Cytotoxic T cell (primary cell): ENCODE measurements around the gene CRHBP.

GRCh38 chr5:75593592-75594322 is 17.5 kb upstream of the ANKDD1B start:
- PRO-cap, 2 experiments = no peak in any of the 2 experiments

DNA sequence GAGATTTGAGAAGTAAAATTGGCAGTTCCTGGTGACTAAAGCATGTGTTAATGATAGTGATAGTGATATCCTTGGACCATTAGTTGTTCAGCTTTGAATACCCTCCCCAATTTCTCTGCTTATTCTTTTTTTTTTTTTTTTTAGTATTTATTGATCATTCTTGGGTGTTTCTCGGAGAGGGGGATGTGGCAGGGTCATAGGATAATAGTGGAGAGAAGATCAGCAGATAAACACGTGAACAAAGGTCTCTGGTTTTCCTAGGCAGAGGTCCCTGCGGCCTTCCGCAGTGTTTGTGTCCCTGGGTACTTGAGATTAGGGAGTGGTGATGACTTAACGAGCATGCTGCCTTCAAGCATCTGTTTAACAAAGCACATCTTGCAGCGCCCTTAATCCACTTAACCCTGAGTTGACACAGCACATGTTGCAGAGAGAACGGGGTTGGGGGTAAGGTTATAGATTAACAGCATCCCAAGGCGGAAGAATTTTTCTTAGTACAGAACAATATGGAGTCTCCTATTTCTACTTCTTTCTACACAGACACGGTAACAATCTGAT is 469 bp upstream of the ANKDD1B start:
- PRO-cap, 2 experiments = no peak in any of the 2 experiments

- PRO-cap, 2 experiments = no peak in any of the 2 experiments
These were observed 46.5 kb downstream of the POC5 start for GRCh38 chr5:75670657-75671155.

- PRO-cap, 2 experiments = no peak in any of the 2 experiments
These were observed 61.1 kb upstream of the IQGAP2 start for GRCh38 chr5:76341800-76342492.

GRCh38 chr5:76608886-76609272 is 14.3 kb downstream of the F2RL2 start:
- PRO-cap, 2 experiments = peak in 1 of 2 experiments; most common plus-strand start chr5:76609172 (in 1); most common minus-strand start chr5:76608985 (in 1)

DNA sequence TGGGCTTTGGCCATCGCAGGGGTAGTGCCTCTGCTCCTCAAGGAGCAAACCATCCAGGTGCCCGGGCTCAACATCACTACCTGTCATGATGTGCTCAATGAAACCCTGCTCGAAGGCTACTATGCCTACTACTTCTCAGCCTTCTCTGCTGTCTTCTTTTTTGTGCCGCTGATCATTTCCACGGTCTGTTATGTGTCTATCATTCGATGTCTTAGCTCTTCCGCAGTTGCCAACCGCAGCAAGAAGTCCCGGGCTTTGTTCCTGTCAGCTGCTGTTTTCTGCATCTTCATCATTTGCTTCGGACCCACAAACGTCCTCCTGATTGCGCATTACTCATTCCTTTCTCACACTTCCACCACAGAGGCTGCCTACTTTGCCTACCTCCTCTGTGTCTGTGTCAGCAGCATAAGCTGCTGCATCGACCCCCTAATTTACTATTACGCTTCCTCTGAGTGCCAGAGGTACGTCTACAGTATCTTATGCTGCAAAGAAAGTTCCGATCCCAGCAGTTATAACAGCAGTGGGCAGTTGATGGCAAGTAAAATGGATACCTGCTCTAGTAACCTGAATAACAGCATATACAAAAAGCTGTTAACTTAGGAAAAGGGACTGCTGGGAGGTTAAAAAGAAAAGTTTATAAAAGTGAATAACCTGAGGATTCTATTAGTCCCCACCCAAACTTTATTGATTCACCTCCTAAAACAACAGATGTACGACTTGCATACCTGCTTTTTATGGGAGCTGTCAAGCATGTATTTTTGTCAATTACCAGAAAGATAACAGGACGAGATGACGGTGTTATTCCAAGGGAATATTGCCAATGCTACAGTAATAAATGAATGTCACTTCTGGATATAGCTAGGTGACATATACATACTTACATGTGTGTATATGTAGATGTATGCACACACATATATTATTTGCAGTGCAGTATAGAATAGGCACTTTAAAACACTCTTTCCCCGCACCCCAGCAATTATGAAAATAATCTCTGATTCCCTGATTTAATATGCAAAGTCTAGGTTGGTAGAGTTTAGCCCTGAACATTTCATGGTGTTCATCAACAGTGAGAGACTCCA is 17.3 kb downstream of the F2R start:
- PRO-cap, 2 experiments = peak in 2 of 2 experiments; most common plus-strand start position 434 of the sequence (in 2); most common minus-strand start position 192 of the sequence (in 1)

- PRO-cap, 2 experiments = no peak in any of the 2 experiments
These were observed 31.6 kb upstream of the F2RL1 start for GRCh38 chr5:76787167-76787609.

GRCh38 chr5:76952533-76953192 is at the start of gene CRHBP:
TSS of gene CRHBP (plus strand) at chr5:76953045.
- PRO-cap, 2 experiments = peak in 1 of 2 experiments; most common plus-strand start chr5:76953045 (in 1)

GRCh38 chr5:77061452-77062015 is 25.6 kb downstream of the ZBED3 start:
- PRO-cap, 2 experiments = no peak in any of the 2 experiments

- PRO-cap, 2 experiments = no peak in any of the 2 experiments
These were observed 8.5 kb downstream of the OTP start for GRCh38 chr5:77629849-77630482.

- PRO-cap, 2 experiments = no peak in any of the 2 experiments
These were observed 88.9 kb upstream of the TBCA start for GRCh38 chr5:77864861-77865600.

DNA sequence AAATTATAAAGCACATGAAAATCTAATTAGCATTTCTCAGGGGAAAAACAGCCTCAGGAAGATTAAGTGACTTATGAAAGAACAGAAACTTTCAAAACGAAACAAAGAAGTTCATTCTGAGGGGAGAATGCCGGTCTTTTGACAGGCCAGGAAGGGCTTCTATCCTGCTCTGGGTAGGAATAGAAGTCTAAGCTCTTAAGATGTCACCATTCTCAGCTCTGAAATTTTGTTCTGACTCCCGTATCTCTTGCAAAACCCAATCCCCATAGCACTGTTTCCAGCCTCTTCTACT is 161.4 kb upstream of the TBCA start:
- PRO-cap, 2 experiments = no peak in any of the 2 experiments

- PRO-cap, 2 experiments = no peak in any of the 2 experiments
These were observed 196.6 kb upstream of the TBCA start for GRCh38 chr5:77972741-77973213.

DNA sequence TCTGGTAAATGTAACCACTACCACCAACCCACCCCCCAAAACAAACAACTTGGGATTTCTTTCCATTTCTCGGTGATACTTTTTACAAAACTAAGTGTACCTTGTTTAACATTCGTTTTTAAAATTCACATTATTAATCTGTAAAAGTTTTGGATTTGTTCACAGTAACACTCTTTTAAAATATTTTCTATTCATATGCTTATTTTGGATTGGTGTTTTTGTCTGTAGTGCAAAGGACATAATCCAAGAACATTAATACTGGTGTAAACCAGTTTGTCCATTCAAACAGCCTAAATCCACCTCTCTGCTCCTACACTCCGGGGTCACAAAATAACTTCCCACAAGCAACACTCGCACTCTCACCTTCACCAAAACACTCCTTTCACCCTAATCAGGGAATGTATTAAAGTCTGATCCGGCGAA is 803 bp downstream of the AP3B1 start:
- PRO-cap, 2 experiments = no peak in any of the 2 experiments

DNA sequence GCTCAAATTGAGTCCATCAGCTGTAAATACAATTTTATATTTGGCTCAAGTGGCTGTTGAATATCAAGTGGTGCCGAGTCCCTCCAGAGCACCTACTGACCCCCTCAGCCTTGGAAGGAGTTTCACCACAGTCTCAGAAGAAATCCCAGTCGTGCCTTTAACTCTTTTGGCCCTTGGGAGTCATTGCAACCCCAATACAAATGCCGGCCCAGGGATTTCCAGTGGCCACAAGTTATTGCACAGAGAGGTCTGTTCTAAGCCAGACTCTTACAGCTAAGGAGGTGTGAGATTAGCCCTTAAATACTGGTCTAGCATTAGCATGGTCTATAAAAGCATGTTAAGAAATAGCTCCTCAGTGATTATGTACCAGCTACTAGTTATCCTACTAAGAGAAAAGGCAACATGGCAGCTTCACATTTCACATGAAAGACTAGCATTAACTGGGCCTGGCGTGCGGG is 125.0 kb downstream of the SCAMP1 start:
- PRO-cap, 2 experiments = no peak in any of the 2 experiments

DNA sequence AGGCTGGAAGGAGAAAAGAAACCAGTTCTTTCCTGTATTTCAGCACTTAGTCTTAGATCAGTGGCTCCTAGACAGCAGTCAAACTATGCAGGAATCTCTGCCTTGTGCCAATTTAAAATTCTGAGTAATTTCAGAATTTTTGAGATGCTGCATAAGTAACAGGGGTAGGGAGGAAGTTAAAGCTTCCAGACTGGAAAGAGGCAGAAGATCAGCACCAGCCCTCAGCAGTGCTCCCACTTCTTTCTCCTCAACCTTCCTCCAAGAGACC is 141.9 kb downstream of the LHFPL2 start:
- PRO-cap, 2 experiments = no peak in any of the 2 experiments

GRCh38 chr5:78509104-78509883 is 139.3 kb downstream of the LHFPL2 start:
- PRO-cap, 2 experiments = no peak in any of the 2 experiments

- PRO-cap, 2 experiments = no peak in any of the 2 experiments
These were observed 137.2 kb downstream of the LHFPL2 start for GRCh38 chr5:78510976-78512147.

DNA sequence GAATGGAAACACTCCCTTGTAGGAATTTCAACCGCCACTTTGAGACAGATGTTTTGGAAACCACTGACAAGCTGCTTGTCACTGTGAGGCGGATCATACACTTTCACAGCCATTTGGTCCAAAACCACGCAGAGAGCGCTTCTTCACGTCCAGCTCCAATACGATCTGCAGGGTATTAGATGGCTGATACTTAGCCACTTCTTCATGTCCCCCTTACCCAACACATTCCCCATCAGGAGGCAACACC is 103.6 kb downstream of the LHFPL2 start:
- PRO-cap, 2 experiments = no peak in any of the 2 experiments

- PRO-cap, 2 experiments = no peak in any of the 2 experiments
These were observed 1.9 kb upstream of the LHFPL2 start for GRCh38 chr5:78650329-78651000.